Measurements from ENCODE around the gene DISP3.

DNA sequence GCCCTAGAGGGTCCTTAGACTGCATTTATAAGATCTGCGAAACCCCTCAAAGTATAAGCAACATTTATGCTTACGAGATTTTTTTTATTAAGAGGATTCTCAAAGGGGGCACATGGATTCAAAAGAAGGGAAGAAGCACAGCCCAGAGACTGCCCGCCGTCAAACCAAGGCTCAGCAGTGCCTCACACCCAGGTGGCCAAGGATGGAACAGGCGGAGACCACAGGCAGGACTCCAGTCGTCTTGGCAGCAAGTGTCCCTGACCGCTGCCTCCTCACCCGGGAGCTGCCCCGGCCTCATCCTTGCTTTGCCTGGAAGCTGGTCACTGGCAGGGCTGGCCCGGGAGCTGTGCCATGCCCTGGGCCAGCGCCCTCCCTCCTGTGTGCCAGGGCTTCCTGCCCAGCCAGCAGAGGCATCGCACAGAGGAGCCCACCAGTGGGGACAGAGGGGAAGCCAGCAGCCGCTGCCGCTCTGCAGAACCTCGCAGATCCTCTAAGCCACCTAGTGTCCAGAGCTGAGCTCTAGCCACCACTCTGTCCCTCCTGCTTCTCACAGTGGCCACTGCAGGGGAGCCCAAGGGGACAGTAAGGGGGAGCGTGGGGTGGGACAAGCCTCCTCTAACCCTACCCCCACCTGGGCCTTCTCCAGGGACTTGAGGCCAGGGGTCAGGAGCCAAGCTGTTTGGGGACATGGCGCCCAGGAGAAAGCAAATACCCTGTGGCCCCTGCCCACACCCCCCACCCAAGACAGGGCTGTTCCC lies 7.8 kb downstream of the CASZ1 start:
- PRO-cap: no peak

GRCh38 chr1:10791476-10792674 lies 4.6 kb downstream of the CASZ1 start:
- PRO-cap: no peak

DNA sequence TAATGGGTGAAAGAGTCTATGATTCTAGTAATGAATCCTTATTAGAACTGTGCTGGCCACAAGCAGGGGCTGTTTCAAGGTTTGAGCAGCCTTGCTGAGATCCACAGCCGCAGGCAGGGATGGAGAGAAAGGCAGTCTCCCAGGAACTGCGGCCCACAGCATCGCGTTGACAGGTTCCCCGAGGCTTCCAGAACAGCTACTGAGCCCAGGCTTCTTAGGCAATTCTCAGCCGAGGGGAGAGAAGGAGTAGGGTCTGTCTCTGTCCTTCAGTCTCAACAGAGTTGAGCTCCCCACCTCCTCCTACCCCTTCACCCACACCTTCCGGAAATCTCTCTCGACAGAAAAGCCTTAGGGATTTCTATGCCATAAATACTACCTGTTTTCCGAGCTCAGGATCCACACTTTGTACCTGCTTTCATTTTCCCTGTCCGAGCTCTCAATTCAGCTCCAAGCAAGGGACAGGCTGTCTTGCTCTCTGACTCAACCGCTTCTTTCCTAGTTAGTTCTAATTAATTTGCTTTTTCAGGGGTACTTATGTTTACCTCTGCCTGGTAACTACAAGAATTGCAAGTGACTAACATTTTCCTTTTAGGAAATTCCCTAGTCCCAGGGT lies 6.7 kb upstream of the CASZ1 start:
- PRO-cap: no peak

DNA sequence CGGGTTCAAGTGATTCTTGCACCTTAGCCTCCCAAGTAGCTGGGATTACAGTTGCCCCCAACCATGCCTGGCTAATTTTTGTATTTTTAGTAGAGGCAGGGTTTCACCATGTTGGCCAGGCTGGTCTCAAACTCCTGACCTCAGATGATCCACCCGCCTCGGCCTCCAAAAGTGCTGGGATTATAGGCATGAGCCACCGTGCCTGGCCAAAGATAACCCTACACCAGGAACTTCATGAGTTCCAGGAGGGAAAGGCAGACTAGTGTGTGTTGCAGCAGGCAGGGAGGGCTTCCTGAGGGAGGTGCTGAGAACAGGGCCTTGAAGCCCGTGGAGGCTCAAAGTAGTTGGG lies 21.7 kb upstream of the CASZ1 start:
- PRO-cap: no peak

DNA sequence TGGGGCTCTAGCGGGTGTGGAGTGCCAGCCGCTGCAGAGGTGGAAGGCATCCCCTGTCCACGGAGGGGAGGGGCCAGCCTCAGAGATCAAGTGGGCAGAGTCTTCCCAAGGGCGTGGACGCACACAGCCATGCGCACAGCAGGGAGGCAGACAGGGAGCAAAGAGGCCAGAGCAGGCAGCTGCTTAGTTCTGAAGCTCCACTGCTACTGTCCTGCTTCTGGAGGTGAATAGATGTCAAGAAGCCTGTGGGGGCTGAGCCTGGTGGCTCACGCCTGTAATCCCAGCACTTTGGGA lies 40.9 kb upstream of the CASZ1 start:
- PRO-cap: no peak

GRCh38 chr1:10857597-10858262 lies 61.3 kb upstream of the CASZ1 start:
- PRO-cap: no peak

GRCh38 chr1:11054214-11055409 lies 5.2 kb downstream of the SRM start:
- PRO-cap: no peak

DNA sequence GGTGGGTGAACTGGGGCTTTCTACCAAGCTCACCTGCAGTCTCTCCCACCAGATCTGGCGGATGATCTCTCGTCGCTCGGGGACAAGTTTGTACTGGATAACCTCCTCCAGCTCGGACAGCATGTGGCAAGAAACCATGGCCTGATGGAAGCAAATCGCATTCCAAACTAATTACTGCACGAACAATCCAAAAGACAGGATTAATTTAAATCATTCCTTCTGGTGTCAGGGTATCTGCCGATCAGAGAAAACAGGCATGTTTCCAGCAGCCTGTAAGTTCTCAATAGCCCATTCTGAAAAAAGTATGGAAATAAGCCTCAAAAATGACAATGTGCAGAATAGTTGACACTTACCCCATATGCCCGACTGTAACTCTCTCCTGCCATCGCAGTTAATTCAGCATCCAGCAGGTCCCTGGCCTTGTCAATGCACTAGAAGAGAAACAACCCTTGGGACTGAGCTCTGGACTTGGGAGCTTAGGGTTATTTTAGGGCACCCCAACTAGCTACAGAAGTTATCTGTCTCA lies 44.5 kb upstream of the ANGPTL7 start:
- PRO-cap: no peak

DNA sequence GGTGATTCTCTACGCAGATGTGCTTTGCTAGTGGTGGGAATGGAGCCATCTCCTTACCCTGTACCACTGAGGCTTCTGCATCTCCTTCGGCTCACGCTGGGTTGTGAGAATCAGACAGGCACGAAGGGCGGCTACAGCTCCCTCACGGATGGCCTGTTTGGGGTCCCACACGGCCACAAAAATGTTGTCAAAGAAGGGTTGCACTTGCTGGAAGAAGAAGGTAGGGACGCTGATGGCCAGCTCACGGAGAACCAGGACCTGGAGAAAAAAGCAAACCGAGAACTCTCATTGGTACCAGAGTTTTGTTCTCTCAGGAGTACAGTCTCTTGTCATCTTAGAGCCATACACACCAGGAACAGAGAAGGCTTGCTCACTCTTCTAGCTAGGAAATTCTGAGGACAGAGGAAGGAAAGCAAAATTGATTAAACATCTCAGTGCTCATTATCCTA lies 6.4 kb downstream of the MTOR start:
- PRO-cap: no peak

- PRO-cap: no peak
Measured at GRCh38 chr1:11256871-11257211, 5.5 kb downstream of the MTOR start.

- PRO-cap: no peak
Measured at GRCh38 chr1:11262000-11262361, 370 bp downstream of the MTOR start.

GRCh38 chr1:11314922-11315405 lies 42.0 kb downstream of the UBIAD1 start:
- PRO-cap: no peak

GRCh38 chr1:11478518-11479479 lies at the start of gene DISP3:
TSS of gene DISP3 (plus strand) at chr1:11479155.
- PRO-cap: unidirectional peak, plus-strand start at chr1:11479155

DNA sequence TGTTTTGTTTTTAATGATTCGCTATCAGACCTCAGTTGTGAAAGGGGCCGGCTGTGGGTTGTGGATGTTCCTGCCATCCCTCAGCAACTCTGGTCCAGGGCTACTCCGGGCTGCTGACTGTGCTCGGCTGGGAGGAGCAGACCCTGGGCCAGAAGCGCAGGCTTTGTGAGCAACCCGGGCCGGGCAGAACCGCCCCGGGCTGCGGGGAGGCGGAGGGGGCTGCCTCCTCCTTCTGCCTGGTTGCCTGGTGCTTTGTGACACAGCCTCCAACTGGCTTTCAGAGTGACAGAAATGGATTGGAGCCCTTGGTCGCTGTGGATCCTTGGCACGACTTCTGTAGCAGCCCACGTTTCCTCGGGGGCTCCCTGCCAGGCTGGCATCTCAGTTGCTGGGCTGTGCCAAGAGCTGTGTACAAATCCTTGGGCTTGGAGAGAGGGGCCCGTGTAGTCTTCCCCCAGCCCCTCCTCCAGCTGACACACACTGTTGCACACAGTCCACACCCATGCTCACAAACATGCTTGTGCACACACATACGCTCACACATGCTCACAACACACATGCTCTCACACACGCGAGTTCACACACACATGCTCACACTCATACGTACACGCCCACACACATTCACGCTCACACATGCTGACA lies 10.1 kb downstream of the DRAXIN start:
- PRO-cap: no peak

DNA sequence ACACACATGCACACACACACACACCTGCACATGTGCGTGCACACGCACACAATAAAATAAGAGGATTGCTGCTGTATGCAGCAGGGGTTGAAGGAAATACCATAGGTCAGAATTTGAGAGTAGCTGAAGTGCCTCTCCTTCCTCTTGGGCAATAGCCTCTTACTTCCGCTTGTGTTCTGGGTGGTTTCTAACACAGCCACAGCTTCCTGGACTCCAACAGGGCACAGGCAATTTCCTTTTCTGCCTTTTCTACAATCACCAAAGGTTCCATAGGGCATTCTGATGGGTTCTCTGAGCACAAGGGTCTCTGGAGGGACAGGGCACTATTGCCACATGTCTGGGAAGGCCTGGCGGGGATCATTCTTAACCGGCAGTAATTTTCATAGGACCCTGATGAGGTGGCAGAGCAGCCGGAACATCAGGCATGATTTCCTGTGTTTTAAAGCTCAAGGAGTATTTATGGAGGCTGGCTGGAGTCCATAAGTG lies 5.5 kb upstream of the AGTRAP start:
- PRO-cap: unidirectional peak, plus-strand start at position 199 of the sequence; unidirectional peak, plus-strand start at position 277 of the sequence

GRCh38 chr1:11787602-11788486 lies 17.9 kb downstream of the MTHFR start:
- PRO-cap: no peak

DNA sequence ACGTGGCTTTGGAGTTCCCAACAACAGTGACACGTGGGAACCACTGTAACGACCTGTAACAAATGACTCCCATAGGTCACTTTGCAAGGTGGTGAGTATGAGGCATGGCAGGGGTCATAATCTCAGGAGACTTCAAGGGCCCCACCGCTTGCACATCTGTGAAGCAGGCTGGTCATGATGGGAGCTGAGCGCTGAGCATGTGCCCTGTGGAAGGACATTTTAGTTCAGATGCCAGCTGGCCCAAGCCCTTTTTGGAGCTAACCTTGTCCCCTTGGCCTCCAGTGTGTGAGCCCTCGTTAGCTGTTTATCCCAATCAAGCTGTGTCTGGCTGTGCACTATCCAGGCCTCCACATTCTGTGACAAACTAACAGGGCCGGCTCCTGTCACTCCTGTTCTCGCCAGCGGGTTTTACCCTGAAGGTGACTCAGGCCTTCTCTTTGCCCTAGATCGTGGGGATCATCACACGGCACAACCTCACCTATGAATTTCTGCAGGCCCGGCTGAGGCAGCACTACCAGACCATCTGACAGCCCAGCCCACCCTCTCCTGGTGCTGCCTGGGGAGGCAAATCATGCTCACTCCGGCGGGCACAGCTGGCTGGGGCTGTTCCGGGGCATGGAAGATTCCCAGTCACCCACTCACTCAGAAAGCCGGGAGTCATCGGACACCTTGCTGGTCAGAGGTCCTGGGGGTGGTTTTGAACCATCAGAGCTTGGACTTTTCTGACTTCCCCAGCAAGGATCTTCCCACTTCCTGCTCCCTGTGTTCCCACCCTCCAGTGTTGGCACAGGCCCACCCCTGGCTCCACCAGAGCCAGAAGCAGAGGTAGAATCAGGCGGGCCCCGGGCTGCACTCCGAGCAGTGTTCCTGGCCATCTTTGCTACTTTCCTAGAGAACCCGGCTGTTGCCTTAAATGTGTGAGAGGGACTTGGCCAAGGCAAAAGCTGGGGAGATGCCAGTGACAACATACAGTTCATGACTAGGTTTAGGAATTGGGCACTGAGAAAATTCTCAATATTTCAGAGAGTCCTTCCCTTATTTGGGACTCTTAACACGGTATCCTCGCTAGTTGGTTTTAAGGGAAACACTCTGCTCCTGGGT lies 7.5 kb downstream of the NPPA start:
- PRO-cap: no peak

DNA sequence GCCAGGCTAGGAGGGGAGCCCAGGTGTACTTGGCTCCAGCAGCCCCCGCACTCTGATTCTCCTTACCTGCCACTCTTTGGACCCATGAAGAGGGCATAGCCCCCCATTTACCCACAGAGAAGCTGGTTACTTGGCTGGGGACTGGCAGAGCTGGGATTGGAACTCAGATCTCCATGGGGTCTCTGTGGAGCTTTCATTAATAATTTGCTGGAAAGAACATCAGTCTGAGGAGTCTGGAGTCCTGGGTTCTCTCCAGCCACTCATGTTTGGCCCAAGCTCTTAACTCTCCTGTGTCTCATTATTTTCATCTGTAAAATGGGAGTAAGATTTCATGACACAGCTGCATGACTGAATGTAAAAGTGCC lies 8.9 kb upstream of the MIIP start:
- PRO-cap: no peak

- PRO-cap: bidirectional peak, plus-strand start at chr1:12153458, minus-strand start at chr1:12153279; unidirectional peak, plus-strand start at chr1:12153458; unidirectional peak, minus-strand start at chr1:12153626
Measured at GRCh38 chr1:12152998-12153932, 13.5 kb upstream of the TNFRSF1B start.

DNA sequence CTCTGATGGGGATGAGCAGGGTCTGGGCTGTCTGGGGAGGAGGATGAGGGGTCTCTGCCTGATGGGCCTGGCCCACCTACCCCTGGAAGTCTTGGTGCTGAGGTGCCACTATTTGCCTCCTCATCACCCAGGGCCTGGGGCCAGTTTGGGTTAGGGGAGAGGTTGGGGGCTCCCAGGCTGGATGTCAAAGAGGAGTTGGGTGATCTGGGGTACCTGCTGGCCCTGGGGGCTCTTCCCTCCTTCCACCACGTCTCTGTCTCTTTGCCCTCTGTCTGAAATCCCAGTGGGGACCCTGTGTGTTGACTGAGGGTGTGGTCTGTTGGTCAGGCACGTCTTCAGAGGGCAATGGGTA lies 3.0 kb downstream of the TNFRSF1B start:
- PRO-cap: no peak